Esophagus squamous epithelium (tissue), 4 donors: ENCODE measurements around a stretch of chr14.

- PRO-cap: no peak
- RAMPAGE, long total RNA, 4 experiments: no peak in any of the 4 experiments
Measured at GRCh38 chr14:105854012-105854832, 327.8 kb downstream of the TMEM121 start.

GRCh38 chr14:105899150-105899759 is 372.9 kb downstream of the TMEM121 start:
- PRO-cap: no peak
- RAMPAGE, long total RNA, 4 experiments: no peak in any of the 4 experiments

- PRO-cap: no peak
- RAMPAGE, long total RNA, 4 experiments: no peak in any of the 4 experiments
Measured at GRCh38 chr14:105905332-105905966, 379.1 kb downstream of the TMEM121 start.

DNA sequence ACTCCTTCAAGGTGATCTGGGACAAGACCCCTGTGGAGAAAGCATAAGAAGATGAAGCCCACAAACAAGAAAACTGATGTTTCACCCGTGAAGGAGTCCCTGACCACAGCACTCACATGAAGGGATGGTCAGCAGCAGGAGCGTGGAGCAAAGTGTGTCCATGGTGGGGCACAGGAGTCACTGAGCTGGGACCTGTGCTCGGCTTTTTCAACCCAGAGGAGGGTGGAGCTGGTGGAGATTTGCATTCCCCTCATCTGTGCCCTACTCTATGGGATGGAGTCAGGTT is 511.7 kb downstream of the TMEM121 start:
- PRO-cap: no peak
- RAMPAGE, long total RNA, 4 experiments: no peak in any of the 4 experiments

DNA sequence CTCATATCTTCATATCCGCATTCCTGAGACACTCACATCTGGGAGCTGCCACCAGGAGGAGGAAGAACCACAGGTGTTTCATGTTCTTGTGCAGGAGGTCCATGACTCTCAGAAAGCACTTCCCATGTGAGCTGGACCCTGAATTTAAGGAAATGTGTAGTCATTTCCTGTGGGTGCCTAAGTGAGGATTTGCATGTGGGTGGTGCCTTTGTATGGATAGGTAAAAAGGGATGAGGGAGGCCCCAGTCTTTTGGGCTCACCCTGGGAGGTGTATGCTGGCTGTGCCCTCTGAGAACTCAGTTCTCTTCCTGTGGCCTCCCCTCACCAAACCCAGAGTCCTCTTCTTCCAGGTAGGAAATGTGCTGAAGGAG is 847.6 kb downstream of the TMEM121 start:
- PRO-cap: unidirectional peak, minus-strand start at position 120 of the sequence
- RAMPAGE, long total RNA, 4 experiments: start-site peak on the minus strand in 2 of 4 experiments, centred at positions 111 to 124 of the sequence, 58 to 74 reads per replicate

GRCh38 chr14:106506812-106507695 is 980.7 kb downstream of the TMEM121 start:
- PRO-cap: no peak
- RAMPAGE, long total RNA, 4 experiments: start-site peak on the minus strand in 1 of 4 experiments, at chr14:106507488-106507495 at its widest, 19 reads per replicate